ENCODE measurements around a stretch of chr11.

- RRBS = no CpG with 5 or more reads among the region's 2 CpGs
Observed at GRCh38 chr11:74838570-74839197, 90.0 kb downstream of the RNF169 start.

- RRBS = no CpG with 5 or more reads among the region's 4 CpGs
Observed at GRCh38 chr11:74839198-74840368, 90.9 kb downstream of the RNF169 start.

- RRBS = no CpG with 5 or more reads among the region's 5 CpGs
Observed at GRCh38 chr11:75029936-75030754, 41.4 kb downstream of the NEU3 start.

GRCh38 chr11:75164287-75164757 is 13.4 kb downstream of the SLCO2B1 start:
- RRBS = no CpG with 5 or more reads among the region's 10 CpGs

- RRBS = no CpG with 5 or more reads among the region's 15 CpGs
Observed at GRCh38 chr11:75174271-75175712, 23.9 kb downstream of the SLCO2B1 start.

- RRBS = no CpG with 5 or more reads among the region's 7 CpGs
Observed at GRCh38 chr11:75195089-75196023, 44.4 kb downstream of the SLCO2B1 start.

DNA sequence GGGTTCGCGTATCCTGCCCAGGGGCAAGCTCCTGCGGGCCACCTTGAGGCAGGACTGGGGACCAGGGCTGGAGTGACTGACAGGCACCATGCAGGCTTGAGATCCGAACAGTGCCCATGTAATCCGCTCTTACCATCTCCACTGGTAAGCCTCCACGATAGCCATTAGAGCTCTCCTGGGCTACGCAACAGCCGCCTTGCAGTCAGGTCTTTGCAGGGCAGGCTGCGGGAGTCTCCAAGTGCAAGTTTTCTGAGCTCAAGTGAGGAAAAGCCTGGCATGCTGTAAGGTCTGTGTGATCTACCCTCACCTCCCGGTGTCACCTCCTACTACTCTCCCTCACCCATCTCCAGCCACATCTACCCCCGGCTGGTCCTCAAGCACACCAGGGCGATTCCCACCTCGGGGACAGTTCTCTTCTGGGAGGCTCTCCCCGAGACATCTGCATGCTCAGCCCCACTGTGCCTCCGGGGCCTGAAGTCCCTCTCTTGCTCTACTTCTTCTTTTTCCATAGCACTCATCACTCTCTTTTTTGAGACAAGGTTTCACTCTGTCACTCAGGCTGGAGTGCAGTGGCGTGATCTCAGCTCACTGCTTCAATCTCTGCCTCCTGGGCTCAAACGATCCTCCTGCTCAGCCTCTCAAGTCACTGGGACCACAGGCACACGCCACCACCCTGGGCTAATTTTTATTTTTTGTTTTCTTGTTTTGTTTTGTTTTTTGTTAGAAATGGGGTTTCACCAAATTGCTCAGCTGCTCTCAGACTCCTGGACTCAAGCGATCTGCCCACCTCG is 49.7 kb downstream of the TPBGL start:
- RRBS = 89% methylated on average over 3 of the region's 20 CpGs

DNA sequence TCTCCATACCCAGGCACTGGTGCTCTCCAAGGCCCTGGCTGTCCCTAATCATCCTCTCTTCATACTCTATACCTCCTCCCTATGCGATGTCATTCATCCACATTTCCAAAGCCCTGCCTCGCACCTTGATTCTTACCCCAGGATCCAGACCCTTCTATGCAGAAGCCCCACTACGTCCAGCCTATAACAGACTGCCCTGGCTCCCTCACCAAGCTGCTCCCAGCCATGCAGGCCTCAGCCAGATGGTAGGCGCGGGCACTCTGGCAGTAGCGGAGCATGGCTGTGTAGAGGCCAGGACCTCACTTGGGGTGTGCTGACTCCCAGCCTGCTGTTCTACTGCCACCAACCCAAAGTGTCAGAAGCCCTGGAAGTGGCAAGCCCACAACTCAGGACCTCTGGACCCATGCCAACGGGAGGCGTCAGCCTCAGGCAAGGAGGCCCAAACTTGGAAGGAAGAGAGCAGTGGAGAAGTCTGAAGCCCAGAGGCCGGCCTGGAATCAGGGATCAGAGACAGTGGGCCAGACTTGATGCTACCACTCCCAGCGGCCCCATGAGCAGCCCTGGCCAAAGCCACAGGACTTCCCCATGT is 4.6 kb downstream of the ARRB1 start:
- RRBS = no CpG with 5 or more reads among the region's 10 CpGs

- RRBS = no CpG with 5 or more reads among the region's 3 CpGs
Observed at GRCh38 chr11:75372285-75372576, 20.8 kb upstream of the ARRB1 start.

GRCh38 chr11:75402574-75403626 is 3.6 kb downstream of the RPS3 start:
- RRBS = no CpG with 5 or more reads among the region's 9 CpGs

DNA sequence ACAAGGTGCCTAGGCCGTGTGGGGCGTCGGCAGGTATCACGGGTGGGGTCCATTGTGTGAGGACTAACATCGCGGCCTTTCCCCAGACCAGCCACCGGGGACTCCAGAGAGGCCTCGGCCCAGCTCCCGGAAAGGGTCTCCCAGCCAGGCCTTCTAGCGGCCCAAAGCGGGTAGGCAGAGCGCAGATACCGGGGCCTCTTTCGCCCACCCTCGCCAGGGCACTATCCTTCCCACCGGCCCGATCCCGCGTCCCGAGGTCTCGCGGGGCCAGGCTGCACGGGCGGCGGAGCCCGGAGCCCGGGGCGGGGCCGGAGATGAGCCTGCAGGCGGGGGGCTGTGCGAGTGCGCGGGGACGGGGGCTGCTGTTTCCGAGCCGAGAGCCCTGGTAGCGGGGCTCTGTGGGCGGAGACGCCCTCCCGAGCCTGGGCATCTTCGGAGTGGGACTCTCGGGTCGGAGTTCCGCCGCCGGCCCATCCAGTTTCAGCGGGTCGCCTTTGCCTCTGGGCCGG is 21.1 kb downstream of the SERPINH1 start:
- RRBS = 3% methylated on average over 14 of the region's 49 CpGs

GRCh38 chr11:75733499-75734222 is 16.0 kb downstream of the MOGAT2 start:
- RRBS = no CpG with 5 or more reads among the region's 5 CpGs

- RRBS = no CpG with 5 or more reads among the region's 10 CpGs
Observed at GRCh38 chr11:75748939-75749217, 19.7 kb upstream of the DGAT2 start.

DNA sequence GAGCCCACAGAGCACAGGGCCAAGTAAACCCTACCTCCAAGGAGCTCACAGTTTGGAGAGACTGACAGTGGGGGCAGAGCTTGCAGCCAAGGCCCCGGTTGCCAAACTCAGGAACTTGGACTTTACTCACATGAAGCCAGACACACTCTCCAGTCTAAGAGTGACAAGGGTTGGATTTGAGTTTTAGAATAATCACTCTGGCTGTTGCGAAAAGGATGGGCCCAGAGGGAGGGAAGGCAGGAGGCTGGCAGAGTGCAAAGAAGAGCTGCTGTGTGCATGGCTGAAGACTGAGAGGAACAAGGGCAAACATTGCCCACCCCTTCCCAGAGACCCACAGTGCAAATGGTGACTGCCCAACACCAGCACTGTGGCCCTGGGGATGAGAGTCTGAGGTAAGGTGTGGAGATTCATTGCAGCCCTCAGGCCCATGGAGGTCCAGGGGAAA is 19.2 kb upstream of the UVRAG start:
- RRBS = no CpG with 5 or more reads among the region's 2 CpGs

DNA sequence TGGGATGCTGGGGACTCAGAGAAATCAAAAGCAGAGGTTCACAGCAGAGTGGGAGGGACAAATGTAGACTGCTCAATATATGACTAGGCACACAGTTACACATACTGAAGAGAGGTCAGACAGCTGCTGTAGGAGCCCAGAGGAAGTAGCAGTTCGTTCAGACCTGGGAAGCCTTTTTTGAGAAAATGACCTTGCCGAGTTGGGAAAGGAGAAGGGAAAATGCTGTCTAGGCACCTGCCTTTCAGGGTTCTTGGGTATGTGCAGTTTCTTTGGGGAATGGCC is 4.3 kb upstream of the UVRAG start:
- RRBS = no CpG with 5 or more reads among the region's 2 CpGs

DNA sequence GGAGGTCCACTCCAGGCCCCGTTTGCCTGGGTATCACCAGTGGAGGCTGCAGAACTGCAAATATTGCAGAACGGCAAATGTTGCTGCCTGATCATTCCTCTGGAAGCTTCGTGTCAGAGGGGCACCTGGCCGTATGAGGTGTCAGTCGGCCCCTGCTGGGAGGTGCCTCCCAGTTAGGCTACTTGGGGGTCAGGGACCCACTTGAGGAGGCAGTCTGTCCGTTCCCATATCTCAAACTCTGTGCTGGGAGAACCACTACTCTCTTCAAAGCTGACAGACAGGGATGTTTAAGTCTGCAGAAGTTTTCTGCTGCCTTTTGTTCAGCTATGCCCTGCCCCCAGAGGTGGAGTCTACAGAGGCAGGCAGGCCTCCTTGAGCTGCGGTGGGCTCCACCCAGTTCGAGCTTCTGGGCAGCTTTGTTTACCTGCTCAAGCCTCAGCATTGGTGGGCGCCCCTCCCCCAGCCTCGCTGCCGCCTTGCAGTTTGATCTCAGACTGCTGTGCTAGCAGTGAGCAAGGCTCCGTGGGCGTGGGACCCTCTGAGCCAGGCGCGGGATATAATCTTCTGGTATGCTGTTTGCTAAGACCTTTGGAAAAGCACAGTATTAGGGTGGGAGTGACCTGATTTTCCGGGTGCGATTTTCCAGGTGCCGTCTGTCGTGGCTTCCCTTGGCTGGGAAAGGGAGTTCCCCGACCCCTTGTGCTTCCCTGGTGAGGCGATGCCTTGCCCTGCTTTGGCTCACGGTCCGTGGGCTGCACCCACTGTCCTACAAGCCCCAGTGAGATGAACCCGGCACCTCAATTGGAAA is 164.3 kb downstream of the UVRAG start:
- RRBS = no CpG with 5 or more reads among the region's 24 CpGs

DNA sequence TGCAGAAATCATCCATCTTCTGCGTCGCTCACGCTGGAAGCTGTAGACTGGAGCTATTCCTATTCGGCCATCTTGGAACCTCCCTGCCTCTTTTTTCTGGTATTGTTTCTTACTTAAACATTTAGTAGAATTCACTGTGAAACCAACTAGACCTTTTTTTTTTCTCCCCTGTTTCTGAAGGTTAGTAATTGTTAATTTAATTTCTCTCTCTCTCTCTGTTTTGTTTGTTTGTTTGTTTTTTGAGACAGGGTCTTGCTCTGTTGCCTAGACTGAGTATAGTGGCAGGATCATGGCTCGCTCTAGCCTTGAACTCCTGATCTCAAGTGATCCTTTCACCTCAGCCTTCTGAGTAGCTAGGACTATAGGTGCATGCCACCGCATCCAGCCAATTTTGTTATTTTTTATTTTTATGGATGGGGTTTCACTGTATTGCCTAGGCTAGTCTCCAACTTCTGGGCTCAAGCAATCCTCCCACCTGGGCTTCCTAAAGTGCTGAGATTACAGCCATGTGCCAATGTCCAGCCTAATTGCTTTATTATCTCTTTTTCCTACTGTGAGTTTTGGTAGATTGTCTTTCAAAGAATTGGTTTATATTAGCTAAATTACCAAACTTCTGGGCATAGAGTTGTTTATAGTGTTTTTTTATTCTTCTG is 165.1 kb downstream of the UVRAG start:
- RRBS = no CpG with 5 or more reads among the region's 6 CpGs

- RRBS = no CpG with 5 or more reads among the region's 2 CpGs
Observed at GRCh38 chr11:76070970-76071577, 135.2 kb downstream of the WNT11 start.

DNA sequence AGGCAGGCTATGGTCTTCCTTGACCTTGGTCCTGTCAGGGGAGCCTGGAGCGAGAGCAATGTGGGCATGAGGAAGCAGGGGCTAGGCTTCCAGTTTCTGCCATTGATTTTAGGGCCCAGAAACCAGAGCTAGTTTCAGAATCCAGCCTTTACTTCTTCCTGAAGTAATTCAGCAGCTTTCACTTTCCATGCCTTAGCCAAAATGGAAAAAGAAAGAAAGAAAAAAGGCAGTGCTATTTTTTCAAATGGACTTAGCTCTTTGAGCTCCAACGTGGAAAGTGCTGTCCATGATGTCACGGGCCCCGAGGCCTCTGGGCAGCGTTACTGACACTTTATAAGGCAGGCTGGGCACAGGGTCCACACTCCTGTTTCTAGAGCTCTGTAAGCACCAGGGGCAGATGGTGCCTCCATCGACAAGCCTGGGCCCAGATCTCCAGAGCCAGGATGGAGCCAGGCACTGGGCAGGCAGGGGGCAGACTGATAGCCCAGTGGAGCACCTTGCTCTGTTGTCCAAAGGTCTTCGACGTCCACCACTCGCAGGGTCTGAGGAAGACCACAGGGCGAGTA is 21.8 kb upstream of the WNT11 start:
- RRBS = no CpG with 5 or more reads among the region's 10 CpGs

DNA sequence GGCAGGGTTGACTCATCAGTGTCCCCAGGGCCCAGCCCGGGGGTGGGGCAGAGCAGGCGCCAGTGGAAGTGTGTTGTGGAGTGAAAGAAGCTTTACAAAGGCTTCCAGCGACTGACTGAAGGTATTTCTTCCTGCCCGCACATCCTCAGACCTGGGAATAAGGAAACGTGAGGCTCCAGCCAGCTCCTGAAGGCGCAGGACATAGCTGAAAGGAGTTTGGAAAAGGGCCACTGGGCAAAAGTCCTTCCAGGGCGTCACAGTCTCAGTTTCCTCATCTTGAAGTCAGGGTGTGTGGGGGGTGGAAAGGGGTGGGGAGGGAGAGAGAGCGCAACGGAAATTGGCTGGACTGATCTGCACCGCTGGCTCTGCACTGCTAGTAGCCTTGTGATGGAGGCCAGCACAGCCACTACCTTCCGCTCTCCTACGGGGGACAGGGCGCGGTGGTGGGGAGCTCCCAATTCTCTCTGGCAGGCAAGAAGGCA is 27.9 kb upstream of the WNT11 start:
- RRBS = no CpG with 5 or more reads among the region's 14 CpGs